PC-3 (cell line): ENCODE measurements around a stretch of chr17.

DNA sequence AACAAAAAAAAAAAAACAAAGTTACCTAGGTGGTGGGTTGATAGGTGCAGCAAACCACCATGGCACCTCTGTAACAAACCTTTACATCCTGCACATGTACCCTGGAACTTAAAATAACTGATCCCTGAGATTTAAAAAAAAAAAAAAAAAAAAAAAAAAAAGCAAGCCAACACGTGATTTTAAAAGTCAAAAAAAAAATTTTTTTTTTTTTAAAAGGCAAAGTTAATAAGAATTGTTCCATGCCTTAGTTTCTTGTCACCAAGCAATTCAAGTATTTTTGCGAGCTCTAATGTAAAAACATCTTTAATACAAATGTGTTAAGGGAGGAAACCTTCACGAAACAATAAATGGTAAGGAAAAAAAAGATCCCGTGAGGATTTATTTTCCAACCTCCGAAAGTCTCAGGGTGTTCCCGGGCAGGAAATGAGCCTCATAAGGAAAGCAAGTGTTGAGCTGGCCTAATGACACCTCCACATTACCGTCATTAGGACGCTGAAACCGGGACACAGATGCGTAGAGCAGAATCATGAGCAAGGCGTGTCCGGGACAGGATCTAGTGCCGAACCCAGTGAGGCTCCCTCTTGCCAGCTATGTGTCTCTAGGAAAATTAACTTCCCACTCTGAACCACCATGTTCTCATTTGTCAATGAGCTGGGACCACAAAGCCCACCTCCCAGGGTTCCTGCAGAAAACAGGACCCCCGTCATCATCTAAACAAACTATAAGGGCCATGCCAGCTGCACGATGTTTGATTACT is 22.6 kb upstream of the CYTH1 start:
- RAMPAGE, long total RNA, result no peak

DNA sequence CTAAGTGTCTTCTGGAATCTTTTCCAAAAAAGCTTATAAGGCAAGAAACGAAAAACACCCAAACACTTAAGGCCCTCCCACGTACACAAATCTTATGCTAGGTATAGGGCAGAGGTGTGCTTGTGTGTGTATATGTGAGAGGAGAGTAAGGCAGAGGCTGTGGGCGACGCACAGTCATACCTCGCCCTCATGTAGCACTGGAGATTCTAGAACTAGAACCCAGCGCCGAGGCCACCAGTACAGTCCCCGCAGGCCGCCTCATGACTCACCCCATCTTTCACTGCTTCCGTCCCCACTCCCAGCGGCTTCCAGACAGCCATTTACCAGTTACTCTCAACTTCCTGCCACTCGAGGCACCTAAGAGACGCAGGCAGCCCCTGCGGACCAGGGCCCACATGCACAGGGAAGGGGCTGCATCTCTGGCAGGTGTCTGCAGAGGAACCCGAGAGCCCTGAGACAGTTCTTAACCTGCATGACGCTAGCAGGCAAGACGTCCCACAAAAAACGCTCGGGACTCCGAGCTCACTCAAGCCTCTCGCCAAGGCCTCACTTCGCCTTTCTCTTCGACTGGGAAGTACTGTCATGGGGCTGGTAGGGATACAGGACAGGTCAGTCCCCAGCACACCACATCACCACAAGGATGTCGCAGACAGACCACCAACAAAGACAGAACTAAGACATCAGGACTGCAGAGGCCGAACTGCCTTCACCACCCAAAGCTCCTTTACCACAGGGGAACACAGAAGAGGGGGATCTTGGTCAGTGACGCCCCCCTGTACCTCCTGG is 23.4 kb upstream of the CYTH1 start:
- RAMPAGE, long total RNA, result no peak

- RAMPAGE, long total RNA, result no peak
Observed at GRCh38 chr17:78825866-78826495, 14.6 kb downstream of the USP36 start.

DNA sequence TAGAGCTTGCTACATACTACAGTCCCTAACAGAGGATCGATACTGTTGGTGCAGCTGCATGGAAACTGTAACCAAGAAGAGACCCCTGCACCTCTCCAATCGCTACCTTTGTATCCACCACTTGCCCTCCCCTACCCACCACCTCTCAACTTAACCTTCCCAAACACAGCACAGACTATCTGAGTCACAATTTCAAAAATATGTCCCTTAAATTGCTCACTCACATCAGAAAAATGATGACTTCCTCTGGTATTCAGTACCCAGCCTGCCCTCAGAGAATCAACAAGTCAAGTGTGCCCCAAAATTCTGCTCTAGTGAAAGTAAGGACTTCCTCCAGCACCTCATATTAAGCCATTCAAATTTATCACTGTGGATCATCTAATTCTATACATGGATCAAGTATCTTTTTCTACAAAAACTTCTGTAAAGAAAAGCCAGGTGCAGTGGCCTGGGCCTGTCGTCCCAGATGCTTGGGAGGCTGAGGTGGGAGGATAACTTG is 3.1 kb downstream of the USP36 start:
- RAMPAGE, long total RNA, result no peak

- RAMPAGE, long total RNA, result no peak
Observed at GRCh38 chr17:78839673-78840712, 621 bp downstream of the USP36 start.

DNA sequence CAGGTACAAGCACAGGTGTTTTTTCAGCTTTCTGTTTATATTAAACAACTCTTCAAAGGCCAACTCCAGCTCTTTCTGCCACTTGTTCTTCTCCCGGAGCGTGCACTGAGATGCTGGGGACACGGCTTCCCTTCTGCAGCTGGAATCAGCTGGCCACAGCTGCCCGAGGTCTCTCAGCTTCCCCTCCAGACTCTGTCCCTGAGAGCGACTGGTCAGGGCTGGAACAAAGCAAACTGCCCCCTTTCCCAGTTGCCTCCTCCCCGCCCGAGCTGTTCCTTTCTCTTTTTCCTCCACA is 11.6 kb downstream of the CEP295NL start:
- RAMPAGE, long total RNA, result no peak

DNA sequence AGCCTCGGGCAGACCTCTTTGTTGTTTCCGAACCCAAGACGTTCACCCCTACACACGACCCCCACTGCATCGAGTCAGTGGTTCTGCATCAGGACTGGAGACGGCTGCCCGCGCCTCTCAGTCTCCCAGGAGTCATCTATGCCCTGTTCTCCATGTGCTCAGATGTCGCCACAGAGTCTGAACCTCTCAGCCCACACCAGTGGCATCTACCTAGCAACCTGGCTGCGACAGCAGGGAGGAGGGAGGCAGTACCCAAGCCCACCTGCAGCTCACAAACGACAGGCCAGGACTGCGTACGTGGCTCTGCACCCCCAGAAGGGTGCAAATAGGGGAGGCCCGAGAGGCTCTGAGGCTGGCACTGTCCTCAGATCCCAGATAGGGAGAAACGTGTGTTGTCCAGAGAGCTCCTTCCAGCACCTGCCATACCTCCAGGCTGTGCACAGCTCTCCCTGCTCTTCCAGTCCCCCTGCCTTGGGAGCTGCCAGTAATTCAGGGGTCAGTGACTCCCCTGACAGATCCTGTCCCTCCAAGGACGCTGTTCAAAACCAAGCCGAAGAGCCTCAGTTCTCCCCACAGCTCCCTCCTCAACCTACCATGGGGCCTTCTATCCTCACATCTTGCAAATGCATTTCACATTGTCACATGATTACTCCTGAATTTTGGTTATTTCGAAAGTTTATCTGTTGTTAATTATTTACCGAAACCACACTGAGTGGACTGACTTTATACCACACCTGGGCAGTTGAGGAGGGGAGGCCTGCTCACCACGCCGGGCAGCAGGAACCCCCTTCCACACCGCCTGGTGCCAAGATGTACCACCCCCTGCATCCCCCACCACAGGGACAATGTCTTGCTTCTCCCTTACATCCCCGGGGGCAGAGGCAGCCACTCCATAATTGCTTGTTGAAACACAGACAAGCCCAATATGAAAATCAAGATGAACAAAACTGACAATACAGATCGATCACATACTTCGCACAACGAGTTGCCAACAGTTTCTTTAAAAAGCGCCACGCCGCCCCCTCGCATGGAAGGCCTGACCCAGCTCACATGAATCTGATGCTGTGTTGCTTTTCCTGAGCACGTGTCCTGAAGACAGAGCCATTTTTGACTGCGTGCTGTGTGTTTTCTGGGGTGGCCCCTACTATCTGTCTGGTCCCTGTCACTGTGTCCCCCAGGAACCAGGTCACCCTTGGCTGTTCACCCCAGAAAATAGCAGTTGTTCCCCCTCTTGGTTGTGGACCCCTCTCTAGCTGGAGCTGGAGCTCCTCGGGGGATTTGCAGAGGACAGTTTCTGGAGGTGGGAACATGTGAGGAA is 4.7 kb downstream of the TIMP2 start:
- RAMPAGE, long total RNA, result no peak

DNA sequence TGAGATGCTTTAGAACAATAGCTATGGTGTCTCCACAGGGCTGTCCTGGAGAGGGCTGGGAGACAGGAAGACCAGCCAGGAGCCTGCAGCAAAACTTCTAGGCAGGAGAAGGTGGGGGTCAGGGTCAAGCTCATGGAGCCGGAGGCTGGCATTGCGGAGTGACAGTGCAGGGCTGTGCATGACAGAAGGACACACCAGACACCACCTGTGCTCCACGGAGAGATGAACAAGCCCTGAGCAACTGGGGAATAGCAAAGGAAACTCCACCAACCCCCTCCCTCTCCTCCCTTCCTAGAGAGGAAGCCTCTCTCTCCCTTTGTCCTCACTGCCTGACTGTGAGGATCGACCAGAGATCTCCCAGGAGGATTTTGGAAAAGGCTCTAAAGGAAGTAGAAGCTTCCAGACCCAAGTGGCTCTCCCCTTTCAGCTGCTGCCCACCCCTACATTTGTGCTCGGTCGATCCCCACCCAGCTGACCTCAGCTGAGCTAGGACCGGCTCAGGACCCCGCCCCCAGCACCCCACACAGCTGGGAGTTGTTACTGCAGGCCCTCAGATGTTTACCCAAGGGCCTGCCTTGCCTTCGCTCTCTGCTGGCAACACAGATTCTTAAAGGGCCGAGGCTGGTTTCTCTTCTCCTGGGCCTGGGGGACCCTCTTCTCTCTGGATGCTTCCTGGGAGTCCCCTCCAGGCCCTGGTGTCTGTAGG is 26.7 kb upstream of the TIMP2 start:
- RAMPAGE, long total RNA, result no peak

DNA sequence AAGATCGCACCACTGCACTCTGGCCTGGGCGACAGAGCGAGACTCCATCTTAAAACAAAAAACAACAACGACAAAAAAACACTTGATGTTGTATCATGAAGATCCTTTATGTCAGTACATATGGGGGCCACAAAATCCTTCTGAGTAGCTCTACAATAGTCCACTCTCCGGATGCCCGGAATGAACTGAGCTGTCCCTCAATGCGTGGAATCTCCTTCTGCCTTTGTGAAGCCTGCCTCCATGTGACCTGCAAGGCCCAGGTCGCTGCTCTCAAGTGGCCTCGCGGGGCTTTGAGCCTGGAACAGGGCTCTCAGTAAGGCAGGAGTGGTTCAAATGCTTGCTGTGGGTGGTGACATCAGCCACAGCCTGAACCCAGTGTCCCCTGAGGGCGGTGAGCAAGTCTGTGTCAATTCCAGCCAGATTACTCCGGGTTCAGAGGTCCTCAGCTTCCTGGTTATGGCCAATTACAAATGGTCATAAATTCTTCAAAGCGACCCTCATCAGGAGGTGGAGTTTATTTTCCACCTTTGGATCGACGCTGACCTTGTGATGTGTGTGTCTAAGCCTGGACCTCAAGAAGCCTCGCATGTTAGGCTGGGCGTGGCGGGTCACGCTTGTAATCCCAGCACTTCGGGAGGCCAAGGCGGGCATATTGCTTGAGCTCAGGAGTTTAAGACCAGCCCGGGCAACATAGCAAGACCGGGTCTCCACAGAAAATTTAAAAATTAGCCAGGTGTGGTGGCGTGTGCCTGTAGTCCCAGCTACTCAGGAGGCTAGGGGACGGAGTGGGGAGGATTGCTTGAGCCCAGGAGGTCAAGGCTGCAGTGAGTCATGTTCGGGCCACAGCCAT is 17.4 kb downstream of the LGALS3BP start:
- RAMPAGE, long total RNA, result no peak

GRCh38 chr17:78997387-78998136 is 12.0 kb downstream of the CANT1 start:
- RAMPAGE, long total RNA, result no peak

DNA sequence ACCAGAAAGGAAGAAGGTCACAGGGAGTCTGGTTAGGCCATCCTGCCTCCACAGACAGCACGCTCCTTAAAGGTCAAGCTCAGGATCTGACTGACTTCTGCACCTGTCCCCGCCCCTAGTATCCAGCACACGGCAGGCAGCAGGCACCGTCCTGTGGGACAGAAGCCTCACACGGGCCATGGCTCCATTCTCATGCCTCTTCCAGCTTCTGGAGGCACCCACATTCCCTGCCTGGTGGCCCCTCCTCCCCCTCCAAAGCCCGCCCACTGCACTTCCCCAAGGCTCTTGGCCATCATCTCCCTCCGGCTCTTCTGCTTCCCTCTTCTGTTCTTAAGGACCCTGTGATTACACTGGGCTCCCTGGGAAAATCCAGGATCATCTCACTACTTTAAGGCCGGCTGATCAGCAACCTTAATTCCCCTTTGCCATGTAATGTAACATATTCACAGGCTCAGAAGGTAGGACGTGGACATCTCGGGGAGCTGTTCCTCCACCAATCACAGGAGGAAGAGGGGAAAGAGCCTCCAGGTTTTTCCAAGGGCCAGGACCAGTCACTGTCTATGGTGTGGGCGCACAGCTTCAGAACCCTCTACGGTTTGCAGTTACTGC is 3.5 kb downstream of the CANT1 start:
- RAMPAGE, long total RNA, result no peak

DNA sequence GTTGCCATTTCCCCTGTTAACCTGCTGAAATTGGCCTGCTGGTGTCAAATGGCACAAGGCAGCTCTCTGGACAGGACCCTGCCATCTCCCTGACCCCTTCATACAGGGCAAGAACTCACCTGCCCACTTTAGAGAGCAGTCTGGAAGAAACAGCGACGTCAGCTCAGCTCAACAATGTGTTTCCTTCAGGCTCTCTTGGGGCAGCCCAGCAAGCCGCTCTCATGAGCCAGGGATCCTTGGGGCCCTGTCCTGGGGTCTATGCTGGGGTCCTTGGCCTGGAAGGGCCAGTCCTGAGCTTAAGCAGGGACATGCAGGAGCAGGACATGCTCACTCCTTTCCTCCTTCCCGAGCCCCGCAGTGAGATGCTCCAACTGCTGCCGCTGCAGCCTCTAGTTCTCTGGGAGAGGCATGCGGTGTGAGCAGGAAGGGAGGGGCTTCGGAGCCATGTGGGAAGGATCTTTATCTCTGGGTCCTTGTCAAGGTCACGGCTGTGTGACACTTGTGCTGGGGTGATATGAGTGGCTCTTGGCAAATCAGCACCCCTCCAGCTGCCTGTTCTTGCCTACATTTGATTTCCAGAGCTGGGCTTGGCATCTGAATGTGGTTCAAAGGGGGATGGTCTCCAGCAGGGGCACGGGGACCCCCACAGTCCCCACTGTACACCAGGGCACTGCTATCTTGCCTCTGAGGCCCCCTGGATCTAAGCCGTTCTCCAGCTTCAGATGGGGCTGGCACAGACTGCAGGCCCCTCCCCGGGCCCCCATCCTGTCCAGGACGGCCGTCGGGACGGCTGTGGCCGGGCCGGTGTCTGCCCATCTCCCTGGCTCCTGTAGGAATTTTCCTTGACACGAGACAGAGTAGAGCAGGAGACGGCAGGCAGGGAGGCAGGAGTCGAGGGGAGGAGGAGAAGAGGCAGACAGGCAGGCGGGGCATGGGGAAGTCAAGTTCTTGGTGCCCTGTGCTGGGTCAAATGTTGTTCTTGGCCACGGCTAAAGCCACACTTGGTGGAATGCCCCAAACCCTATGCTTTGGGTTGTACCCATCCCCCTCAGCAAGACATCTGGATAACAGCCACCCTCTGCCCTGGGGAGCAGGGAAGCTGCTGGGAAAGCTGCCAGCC is 3.6 kb downstream of the C1QTNF1 start:
- RAMPAGE, long total RNA, result no peak

DNA sequence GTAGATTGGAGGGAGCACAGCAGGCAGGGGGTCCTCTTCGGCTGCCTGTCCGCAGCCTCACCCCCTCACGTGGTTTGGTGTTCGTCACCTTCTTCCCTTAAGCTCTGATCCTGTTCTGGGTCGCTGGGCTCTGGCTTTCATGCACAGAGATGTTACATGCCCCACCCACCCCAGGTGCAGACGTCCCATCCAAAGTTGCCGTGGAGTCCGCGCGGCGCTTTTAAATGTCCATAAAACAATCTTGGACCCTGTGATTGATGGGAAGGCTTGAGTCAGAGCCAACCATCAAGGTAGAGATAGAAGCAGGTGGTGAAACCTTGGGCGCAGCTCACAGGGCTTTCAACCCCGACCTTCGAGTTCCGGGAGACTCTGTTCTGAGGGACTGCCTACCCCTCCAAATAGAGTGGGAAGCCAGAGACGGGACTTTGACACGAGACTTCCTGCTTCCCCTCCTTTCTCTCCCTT is 3.9 kb downstream of the ENGASE start:
- RAMPAGE, long total RNA, result no peak

DNA sequence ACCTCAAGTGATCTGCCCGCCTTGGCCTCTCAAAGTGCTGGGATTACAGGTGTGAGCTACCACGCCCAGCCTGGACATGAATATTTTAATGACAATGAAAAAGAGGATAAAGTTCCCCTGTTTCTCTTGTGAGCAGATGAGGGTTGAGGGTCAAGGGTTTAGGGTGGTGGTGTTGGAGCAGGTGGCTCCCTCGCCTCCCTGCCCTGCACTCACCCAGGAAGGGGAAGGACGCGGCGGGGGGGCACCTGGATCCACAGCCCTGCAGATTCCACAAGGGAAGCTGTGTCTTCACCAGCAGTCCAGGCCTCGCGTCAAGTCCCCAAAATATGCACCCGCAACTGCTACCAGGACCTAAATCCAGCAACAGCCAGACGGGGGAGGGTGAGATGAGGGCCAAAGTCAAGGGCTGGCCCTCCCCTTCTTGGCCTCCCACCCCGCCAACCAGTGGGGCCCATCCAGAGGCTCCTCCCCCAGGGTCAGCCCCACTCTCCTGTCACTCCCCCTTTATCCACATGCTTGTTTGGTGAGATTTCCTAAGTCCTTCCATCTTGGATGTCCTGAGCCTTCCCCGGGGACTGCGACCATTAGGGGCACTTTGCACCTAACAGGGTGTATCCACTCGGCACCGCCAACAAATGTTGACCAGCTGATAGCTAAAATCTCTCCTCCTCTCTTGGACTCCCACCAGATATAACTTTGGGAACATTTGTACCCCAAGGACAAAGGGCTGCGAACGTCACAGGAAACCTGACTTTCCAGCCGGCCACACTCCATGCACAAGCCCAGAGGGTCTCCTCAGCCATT is 138.7 kb downstream of the ENGASE start:
- RAMPAGE, long total RNA, result no peak

DNA sequence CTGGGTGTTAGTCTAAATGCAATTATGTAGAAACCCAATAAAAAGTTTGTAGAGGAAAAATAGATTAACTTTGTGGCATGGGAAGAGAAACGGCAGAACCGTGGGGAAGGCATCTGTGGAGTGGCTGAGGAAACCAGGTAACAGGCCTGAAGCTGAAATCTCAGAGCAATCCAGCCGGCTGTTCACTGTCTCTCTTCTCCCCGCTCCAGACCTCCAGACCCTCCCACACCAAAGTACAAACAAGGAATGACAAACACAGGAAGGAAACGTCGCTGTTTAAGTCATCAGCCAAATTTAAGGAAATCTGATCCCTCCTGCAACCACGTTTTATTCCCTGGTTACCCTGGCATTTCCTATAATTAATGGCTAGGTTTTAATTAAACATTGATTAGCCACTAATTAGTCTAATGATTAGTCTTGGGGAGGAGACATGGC is 51.9 kb upstream of the RBFOX3 start:
- RAMPAGE, long total RNA, result no peak

- RAMPAGE, long total RNA, result no peak
Observed at GRCh38 chr17:79679108-79679594, 51.6 kb upstream of the ENPP7 start.

- RAMPAGE, long total RNA, result no peak
Observed at GRCh38 chr17:79741877-79742369, 11.2 kb downstream of the ENPP7 start.

GRCh38 chr17:79779602-79780035 is 1.7 kb downstream of the CBX2 start:
- RAMPAGE, long total RNA, result no peak

DNA sequence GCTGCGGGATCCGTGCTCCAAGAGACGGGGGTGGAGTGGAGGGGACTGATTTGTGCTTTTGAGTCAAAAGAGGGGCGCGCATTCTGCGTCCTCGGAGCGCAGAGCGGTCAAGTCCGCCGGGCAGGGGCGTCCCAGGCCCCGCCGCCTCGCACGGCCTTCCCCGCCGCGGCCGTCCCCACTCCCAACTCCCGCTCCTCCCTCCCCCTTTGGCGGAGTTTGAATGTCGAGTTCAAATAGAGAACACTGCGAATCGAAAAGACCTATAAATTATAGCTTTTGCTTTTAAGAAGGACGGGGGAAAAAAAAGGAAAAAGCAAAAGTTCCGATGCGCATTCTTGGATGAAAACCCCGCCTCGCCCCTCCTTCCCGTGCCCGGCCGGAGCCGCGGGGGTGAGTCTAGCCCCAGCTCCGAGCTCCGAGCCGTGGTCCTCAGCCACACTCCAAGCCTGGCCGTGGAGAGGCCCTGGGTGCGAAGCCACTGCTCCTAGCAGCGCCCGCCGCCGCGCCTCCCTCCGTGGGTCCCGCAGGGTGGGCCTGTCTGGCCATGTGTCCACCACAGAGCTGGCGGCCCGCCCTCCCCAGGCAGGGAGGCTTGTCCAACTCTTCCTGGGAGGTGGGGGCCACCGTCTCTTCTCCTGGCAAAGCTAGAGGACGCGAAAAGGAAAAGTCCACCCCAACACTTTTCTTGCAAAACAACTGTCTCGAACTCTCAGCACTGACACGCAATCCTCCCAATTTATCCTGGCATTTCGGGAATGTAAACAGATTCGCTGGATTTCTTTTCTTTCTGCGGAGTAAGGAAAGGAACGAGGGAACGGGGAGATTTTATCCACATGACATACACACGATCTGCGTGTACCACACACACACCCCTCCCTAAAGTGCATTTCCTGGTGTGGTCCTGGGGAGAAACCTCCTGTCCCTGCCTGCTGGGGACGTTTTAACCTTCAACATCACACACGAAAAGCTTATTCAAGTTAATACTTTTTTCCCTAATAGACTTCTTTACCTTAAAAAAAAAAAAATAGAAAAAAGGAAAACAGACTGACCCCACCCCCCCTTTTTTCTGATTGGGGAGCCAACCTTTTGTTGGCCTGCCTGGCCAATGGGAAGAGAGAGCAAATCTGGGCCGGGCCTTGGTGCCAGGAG is 3.5 kb downstream of the CBX8 start:
- RAMPAGE, long total RNA, result no peak

- RAMPAGE, long total RNA, result no peak
Observed at GRCh38 chr17:79802577-79803483, 6.0 kb upstream of the CBX8 start.